CD14-positive monocyte (primary cell): Measurements from ENCODE around the genes MEGF9 and PHF19.

DNA sequence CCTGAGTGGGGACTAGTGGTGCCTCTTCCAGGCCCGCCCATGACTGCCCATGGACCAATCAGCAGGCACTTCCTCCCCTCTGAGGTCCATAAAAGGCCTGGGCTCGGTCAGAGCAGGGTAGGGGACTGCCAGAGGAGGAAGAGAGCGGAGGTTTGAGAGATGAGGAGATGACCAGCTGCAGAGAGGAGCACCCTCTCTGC is 267.9 kb upstream of the TNC start:
- CAGE, long polyA plus RNA = no peak

GRCh38 chr9:116395258-116395768 is 241.7 kb downstream of the PAPPA start:
- CAGE, long polyA plus RNA = no peak

GRCh38 chr9:117400248-117400953 is 14.5 kb downstream of the ASTN2 start:
- CAGE, long polyA plus RNA = no peak

DNA sequence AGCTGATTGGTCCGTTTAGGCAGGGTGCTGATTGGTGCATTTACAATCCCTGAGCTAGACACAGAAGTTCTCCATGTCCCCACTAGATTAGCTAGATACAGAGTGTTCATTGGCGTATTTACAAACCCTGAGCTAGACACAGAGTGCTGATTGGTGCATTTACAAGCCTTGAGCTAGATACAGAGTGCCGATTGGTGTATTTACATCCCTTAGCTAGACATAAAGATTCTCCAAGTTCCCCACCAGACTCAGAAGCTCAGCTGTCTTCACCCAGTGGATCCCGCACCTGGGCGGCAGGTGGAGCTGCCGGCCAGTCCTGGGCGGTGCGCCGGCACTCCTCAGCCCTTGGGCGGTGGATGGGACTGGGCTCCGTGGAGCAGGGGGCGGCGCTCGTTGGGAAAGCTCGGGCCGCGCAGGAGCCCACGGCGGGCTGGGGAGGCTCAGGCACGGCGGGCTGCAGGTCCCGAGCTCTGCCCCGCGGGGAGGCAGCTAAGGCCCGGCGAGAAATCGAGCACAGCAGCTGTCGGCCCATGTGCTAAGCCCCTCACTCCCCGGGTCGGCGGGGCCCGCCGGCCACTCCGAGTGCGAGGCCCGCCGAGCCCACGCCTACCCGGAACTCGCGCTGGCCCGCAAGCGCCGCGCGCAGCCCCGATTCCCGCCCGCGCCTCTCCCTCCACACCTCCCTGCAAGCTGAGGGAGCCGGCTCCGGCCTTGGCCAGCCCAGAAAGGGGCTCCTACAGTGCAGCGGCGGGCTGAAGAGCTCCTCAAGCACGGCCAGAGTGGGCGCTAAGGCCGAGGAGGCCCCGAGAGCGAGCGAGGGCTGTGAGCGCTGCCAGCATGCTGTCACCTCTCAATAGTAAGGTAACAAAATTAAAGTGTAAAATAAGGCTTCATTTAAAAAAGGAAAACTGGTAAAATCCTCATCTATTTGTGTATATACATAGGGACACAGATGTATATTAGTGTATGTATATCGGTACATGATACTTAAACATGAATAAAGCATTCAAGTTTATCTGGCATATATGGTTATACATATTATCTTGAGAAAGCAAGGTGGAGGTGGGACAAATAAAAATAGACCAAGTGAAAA is 560.0 kb downstream of the BRINP1 start:
- CAGE, long polyA plus RNA = no peak

- CAGE, long polyA plus RNA = no peak
These were observed 200.0 kb downstream of the BRINP1 start for GRCh38 chr9:119168917-119170019.

DNA sequence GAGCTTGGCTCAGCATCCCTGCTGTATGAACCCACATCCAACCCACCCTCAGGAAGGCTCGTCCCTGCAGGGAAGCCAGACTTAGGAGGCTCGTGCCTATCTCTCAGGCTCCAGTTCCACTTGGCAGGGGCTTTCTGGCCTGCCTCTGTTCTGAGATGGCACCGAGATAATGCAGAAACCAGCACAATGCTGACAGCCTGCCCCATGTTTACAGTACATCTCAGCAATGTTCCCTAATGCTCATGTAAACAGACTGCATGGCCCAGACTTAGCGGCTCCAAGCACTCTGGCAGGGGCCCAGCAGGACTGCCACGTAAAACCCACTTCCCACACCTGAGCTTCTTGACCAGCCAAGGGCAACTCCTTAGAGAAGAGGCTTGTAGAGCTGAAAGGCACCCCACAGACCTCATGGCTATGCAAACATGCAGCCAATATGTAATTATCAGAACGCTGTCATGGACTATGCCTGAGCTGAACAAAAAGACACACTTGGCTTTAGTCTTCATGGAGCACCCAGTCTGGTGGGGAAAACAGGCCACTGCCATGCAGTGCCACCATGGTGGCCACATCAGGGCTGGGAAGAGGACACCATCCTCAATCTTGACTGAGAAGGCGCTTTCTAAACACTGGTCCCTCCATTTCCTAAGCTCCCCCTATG is 499.6 kb upstream of the BRINP1 start:
- CAGE, long polyA plus RNA = no peak

- CAGE, long polyA plus RNA = no peak
These were observed 195.4 kb downstream of the CDK5RAP2 start for GRCh38 chr9:120384127-120385312.

DNA sequence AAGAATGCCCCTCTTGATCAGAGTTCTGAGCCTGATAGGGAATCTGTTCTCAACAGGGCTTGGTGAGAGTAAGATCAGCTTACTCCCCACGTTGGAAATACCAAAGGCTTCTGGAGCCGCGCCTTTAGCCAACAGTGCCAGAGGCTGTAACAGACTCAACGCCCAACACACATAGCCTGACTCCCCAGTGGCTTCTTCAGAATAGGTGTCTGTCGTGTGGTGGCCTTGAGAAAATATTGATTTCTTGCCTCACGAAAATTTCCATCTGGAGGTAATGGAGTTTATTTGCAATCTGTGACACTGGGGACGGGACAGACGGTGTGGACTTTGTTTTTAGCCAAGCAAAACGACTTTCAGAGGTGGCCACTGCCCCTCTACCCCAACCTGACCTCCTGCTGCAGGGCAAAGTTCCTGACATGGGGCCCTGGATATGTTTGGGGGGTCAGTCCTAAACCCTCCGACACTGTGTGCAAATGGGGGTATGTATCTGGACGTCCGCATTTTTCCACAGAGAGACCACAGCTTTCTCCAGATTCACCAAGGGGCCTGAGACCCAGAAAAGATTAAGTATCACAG is 189.3 kb downstream of the CDK5RAP2 start:
- CAGE, long polyA plus RNA = no peak

DNA sequence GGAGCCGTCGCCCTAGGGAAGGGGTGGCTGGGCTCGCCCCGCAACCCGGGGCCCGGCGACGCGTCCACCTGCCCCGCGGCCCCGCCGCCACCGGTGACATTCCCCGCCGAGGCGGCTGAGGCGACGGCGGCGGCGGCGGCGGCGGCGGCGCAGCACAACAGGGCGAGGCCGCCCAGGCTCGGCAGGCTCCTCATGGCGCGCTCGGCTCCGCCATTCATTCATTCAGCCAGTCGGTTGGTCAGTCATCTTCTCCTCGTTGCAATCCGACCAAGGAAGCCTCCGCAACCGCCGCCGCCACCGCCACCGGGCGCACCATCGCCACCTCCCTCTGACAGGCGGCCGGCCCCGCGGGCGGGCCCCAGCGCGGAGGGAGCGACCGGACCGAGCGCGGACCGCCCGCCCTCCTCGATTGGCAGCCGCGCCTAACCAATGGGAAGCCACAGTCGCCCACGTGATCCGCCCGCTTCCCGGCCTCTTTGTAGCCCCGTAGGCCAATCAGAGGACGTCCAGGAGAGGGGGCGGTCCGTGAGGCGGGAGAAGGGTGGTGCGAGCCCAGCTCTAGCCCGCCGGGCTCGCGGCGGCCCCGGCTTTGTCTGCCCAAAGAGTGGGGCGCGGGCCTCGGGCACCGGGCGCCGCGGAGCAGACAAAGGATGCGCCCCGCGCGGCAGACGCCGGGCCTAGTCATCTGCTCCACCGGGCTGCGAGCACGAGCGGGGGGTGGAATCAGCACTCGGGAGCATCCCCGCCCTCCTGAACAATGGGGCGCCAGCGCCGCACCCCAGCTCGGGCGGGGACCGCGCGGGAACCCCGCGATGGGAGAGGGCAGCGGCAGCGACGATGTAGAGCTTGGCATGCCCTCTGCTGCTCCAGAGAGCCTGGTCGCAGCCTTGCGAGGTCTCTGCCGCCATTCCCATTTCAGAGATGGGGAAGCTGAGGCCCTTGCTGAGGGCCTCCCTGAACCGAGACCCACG is at the start of gene MEGF9:
Gene MEGF9, minus strand, starts transcription at position 330 of the 971 bp plus-strand sequence.
- CAGE, long polyA plus RNA = no peak

GRCh38 chr9:120735066-120735385 is 20.8 kb upstream of the MEGF9 start:
- CAGE, long polyA plus RNA = no peak

GRCh38 chr9:120778560-120779183 is 14.5 kb downstream of the FBXW2 start:
- CAGE, long polyA plus RNA = no peak

DNA sequence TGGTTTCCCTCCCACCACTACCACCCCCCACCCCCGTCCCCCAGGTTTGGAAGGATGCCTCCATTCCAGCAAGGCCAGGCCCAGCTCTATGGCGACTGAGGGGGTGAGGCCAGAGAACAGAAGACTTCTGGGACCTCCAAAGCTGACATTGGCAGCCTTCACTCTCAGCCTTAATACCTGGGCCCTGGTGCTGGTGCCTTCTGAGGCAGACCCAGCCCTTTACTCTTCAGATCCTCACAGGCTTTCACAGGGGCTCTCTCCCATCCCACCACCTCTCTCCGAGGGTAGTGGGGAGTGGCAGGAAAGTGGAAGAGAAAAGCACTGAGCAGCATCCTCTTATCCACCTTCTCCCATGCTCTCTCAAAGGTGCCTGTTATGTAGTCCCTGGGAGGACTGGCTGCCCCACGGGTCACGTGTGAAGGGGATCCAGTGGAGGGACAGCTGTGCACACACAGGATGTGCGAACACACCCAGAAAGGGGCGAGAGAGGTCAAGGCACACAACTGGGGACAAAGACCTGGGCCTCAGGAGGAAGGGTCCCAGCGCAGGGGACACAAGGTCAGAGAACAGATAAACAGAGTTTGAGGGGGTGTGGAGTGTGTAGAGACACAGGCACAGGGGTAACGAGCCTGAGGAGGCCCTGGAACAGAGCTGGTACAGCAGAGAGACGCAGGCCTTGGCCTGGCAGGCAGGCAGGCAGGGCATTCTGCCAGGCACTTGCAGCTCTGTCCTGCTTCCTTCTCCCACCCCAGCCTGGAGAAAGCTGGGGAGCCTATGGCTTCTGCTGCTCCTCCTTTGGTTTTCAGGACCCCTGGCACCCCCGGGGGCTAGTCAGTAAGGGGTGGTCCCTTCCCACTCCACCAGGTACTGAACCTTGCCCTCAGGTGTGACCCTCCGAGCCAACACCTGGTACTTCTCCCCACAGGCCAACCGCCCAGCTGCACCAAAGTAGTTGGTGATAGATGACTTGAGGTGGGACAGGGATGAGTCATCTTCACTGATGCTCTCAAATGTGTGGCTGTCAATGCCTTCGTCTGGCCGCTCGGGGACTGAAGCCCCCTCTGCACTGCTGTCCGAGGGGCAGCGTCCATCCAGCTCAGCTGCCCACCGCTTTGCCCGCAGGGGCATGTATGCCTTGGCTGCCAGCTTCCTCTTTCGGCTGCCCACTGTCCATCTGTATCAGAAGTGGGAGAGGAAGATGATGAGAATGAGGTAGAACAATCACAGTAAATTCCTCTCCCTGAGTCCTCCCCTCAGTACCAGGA is 14.8 kb upstream of the PSMD5 start:
- CAGE, long polyA plus RNA = no peak

GRCh38 chr9:120876906-120877818 is at the start of gene PHF19:
TSS of gene PHF19 (minus strand) at chr9:120877188.
- CAGE, long polyA plus RNA = no peak

DNA sequence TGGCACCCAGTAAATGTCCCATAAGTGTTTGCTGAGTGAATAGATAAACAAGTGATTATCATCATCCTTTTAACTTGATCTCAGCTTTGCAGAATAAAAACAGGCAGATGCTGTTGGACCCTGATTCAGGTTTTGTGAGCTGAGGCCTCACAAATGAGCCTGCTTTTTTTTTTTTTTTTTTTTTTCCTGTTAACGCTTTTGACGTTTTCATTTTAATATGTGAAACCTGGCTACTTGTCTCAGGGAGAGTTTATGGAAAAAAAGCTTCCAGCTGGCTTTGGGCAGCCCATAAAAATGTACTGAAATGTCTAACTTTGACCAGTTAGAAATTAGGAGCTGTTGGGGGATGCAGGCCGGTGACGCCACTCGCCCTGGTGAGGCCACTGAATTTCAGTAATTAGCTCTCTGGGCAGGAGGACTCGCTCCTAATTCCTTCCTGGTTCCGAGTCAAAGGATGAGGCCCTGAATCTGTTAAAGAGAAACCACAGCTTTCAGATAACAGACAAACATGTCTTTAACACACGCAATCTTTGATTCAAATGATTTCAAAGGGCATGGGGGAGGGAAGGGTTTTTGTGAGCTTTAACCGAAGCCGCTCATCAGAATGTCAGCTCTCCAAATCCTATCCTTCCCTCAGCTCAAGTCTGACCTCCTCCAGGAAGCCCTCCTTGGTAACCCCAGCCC is 13.3 kb upstream of the PHF19 start:
- CAGE, long polyA plus RNA = no peak

GRCh38 chr9:120902392-120903470 is 23.9 kb downstream of the TRAF1 start:
- CAGE, long polyA plus RNA = no peak

GRCh38 chr9:121140358-121140894 is 61.2 kb downstream of the RAB14 start:
- CAGE, long polyA plus RNA = no peak

GRCh38 chr9:121141140-121141804 is 60.4 kb downstream of the RAB14 start:
- CAGE, long polyA plus RNA = no peak

DNA sequence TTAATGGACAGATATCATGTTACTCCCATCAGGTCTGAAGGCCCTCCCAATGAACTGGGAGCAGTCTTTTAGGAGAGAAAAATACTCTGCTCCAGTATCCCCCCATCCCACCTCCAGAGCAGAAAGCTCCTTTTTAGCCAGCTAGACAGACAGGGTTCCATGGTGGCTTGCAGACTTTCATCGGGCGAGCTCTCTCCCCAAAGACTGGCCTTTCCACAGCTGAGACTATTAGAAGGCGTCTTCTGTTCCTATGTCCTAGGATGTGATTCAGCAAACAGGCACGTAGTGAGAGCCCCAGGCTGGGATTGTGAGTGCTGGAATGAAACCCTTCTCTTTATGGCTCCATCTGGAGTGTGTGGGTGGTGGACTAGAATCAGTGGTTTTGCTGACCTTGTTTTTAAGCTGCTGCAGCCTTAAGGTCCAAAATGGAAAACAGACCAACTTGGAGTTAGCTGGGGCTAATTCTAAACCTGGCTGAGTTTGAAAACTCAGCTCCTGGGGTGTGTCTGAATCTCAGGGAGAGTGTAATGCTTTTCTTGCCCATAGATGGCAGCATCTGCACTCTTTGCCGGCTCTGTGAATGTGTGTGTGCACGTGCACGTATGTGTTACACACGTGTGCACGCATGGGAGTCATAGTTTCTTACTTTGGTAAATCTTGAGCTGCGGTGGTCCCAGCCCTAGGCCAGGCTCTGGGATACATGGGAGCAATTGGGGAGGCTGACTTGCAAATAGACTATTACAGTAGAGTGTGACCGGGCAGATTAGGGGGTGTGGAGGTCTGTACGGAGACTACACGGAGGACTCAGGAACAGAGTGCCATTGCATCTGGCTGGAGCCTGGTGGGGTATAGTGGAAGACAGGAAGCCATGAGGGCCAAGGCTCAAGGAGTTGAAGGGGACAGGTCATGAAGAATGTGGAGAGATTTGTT is 10.7 kb downstream of the GSN start:
- CAGE, long polyA plus RNA = no peak

DNA sequence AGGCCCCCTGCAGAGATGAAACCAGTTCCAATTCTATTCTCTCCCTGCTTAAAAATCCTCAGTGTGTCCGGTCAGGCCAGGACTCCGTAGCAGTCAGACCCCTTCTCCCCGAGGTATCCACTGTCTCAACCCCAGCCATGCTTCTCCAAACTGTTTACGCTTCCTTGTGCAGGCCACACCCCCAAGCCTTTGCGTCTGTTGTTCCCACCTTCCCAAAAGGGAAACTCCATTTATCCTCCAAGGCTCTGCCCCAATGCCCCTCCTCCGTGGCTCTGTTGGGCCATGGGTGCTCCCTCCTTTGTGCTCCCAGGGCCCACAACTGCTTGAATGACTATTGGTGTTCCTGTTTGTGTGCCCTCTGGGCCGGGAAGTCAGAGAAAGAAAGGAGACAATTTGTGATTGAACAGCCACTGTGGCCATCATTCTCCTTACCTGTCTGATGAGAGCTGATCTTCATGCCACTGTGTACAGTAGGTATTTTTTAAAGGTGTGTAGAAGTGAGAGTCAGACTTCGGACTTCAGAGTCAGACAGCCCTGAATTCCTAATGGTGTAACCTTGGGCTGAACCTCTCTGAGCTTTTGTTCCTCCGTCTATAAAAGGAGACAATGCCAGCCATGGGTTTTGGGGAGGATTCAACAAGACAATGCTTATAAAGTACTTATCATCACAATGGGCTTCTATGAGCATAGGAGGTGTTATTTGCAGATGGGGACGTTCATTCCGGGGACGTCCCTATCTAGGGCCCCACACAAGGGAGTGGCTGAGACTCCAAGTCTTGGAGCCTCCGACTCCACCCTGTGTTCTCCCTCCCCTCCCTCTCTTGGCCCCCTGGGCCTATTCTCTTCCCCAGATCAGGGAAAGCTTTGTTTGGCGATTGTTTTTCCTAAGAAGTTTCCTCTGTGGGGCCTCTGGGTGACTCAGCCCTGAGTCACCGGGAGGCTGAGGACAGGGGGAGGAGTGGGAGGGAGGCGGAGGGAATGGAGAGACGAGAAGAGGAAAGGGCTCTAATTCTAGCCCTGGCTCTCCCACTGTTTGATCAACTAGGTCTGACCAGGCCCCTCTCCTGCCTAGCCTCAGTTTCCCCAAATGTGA is 18.7 kb downstream of the GSN start:
- CAGE, long polyA plus RNA = no peak

DNA sequence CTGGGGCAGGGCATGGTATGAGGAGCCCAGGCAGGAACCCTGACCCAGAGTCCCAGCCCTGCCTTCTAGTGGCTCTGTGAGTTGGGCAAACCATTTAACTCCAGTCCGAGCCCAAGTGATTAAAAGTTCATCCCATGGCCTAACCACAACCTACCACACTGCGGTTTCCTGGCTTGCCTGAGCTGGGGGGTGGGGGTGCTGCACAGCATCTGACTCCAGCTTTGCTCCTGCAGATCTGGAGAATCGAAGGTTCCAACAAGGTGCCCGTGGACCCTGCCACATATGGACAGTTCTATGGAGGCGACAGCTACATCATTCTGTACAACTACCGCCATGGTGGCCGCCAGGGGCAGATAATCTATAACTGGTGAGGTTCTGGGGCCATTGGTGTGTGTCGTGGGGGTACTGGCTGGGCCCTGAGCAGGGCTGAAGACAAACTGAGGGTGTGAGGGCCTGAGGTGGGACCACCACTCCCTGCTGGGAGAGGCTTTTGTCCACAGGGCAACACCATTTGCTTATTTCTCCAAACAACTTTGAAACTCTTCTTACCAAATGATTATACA is 48.9 kb downstream of the STOM start:
- CAGE, long polyA plus RNA = no peak